SK-N-DZ (cell line): ENCODE measurements around a stretch of chr4.

DNA sequence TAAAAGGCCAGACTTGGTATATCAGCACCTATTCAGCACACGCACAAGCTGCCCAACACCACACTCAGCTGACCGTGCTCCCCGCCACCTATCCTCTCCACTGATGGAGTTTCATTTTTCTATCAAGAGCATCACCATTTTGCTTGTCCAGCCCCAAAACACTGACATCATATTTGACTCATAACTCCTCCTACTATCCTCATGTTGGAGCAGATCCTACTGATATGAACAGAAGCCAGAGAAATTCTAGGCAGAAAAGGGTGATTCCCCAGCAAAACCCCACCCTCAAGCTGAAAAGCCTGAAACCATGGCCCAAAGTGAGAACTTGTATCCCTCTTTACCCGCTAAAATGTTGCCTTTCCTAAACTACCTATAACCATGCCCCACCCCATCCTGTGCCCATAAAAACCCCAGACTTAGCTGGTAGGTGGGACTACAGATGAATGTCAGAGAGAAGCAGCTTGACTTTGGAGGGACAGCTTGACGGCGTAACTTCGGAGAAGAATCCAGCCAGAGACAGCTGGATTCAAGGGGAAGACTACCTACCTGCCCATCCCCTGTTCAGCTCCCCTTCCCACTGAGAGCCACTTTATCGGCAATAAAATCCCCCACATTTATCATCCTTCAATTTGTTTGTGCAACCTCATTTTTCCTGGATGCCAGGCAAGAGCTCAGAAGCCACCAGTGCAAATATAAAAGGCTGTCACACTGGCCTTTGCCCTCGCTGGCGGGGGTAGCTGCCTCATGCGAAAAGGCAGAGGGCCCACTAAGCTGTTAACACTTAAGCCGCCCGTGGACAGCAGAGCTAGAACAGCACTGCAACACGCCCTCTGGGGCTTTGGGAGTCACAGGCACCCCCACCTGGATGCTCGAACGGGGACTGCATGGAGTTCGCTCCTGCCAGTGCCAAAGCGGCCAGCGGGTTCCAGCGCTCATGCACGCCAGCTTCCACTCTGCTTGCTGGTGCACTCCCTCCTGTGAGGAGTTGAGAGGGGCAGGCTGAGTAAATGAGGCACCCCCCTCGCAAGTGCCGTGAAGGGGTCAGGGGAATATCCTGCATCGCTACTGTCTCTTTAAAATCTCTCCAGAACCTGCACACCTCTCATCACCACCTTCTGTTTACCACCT, 99.8 kb downstream of the SORBS2 start:
RAMPAGE:
- cytosol, long total RNA: no peak
- nucleus, long total RNA: no peak

DNA sequence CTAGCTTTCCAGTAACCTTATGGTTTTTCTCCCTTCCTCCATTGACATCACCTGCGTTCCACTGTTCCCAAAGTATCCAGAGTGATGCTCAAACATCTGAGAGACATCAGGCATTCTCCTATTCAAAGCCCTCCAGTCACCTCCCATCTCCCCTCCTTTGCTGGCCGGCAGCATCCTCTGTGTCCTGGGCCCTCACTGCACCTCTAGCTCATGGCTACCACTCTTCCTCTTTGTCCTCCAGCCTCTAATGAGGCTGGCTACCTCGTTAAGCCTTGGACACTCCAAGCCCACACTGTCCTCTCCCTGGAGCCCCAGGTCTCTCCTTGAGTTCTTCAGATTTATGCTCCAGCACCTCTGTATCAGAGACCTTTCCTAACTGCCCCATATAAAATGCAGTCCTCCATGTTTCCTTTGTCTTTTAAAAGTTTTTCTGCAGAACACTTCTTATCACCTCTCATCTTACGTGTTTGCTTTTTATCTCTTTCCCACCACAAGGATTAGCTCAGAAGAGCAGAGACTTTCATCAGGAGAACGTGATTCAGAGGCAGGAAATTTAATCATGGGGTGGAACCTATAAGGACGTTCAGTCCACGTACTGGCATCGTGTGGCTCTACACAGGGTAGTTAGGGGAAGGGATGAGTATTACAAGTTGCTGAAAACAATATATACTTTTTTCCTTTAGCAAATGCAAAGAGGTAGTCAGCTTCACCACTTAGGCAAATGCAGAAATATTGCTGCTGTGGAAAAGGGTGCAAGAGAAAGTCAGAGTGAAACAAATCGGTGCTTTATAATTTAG, 98.9 kb downstream of the SORBS2 start:
RAMPAGE:
- cytosol, long total RNA: no peak
- nucleus, long total RNA: no peak

DNA sequence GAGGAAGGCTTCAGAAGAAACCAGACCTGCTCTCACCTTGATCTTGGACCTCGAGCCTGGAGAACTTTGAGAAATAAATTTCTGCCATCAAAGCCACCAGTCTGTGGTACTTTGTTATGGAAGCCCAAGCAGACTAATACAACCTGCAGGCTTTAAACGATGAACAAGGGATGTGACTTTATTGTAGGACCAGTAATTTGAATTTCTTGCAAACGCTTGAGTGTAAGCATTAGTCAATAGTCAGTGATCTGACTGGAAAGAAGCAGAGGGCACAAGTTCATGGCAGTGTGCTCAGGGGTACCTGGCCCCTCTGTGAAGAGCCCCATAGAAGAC, 64.8 kb downstream of the SORBS2 start:
RAMPAGE:
- cytosol, long total RNA: no peak
- nucleus, long total RNA: no peak

GRCh38 chr4:185761264-185762320, 50.4 kb downstream of the SORBS2 start:
RAMPAGE:
- cytosol, long total RNA: no peak
- nucleus, long total RNA: no peak

RAMPAGE:
- cytosol, long total RNA: no peak
- nucleus, long total RNA: no peak
These were observed 37.3 kb downstream of the SORBS2 start for GRCh38 chr4:185774706-185775180.

RAMPAGE:
- cytosol, long total RNA: no peak
- nucleus, long total RNA: no peak
These were observed 53.9 kb upstream of the SORBS2 start for GRCh38 chr4:185865678-185866464.

DNA sequence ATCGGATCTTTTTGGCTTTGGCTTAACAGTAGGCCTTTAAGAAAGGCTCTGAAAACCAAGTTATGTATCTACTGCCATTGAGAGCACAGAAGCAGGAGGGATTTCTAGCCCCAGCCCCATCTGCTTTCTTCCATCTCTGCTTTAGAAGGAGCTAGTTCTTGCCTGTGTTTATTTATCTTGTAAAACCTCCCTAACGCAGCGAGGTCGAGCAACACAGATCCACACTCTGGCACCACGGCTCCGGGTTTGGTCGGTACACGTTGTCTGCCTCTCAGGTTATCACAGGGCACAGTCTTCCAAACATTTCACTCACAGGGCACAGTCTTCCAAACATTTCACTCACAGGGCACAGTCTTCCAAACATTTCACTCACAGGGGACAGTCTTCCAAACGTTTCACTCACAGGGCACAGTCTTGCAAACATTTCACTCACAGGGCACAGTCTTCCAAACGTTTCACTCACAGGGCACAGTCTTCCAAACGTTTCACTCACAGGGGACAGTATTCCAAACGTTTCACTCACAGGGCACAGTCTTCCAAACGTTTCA, 69.7 kb upstream of the TLR3 start:
RAMPAGE:
- cytosol, long total RNA: no peak
- nucleus, long total RNA: no peak

RAMPAGE:
- cytosol, long total RNA: no peak
- nucleus, long total RNA: no peak
These were observed 42.3 kb upstream of the TLR3 start for GRCh38 chr4:186026678-186026993.

DNA sequence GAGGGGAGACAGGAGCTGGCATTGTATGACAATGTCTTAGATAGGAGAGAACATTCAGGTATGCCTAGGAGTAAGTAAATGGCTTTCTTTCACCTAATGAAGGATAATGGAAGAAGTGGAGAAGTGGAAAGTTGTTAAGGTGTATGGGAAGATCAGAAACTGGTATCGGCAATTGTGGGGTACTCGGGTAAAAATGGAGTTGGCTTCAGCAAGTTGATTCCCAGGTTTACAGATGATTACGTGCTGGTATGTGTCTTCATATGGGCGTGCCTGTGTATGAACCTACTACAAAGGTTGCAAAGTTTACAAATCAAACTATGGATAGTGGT, 674 bp downstream of the TLR3 start:
RAMPAGE:
- cytosol, long total RNA: no peak
- nucleus, long total RNA: no peak

RAMPAGE:
- cytosol, long total RNA: no peak
- nucleus, long total RNA: no peak
These were observed 934 bp upstream of the CYP4V2 start for GRCh38 chr4:186190380-186190885.

DNA sequence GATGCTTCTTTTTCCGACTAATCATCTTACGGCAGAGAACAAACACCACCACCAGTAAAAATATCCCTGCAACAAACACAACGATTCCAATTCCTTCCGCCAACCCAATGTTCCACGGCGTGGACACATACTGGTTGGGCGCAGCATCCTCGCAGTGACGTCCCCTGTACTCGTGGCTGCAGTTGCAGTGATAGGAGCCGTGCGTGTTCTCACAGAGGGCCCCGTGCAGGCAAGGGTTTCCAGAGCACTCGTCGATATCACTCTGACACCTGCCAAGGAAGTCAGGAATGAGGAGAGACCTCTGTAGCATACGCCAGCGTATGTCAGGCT, 41.5 kb upstream of the MTNR1A start:
RAMPAGE:
- cytosol, long total RNA: no peak
- nucleus, long total RNA: no peak

RAMPAGE:
- cytosol, long total RNA: no peak
- nucleus, long total RNA: no peak
These were observed 61.5 kb upstream of the MTNR1A start for GRCh38 chr4:186616821-186617369.

GRCh38 chr4:186722764-186723456, 746 bp downstream of the FAT1 start:
RAMPAGE:
- cytosol, long total RNA: no peak
- nucleus, long total RNA: no peak

GRCh38 chr4:186725789-186726435, 2.3 kb upstream of the FAT1 start:
RAMPAGE:
- cytosol, long total RNA: no peak
- nucleus, long total RNA: no peak

DNA sequence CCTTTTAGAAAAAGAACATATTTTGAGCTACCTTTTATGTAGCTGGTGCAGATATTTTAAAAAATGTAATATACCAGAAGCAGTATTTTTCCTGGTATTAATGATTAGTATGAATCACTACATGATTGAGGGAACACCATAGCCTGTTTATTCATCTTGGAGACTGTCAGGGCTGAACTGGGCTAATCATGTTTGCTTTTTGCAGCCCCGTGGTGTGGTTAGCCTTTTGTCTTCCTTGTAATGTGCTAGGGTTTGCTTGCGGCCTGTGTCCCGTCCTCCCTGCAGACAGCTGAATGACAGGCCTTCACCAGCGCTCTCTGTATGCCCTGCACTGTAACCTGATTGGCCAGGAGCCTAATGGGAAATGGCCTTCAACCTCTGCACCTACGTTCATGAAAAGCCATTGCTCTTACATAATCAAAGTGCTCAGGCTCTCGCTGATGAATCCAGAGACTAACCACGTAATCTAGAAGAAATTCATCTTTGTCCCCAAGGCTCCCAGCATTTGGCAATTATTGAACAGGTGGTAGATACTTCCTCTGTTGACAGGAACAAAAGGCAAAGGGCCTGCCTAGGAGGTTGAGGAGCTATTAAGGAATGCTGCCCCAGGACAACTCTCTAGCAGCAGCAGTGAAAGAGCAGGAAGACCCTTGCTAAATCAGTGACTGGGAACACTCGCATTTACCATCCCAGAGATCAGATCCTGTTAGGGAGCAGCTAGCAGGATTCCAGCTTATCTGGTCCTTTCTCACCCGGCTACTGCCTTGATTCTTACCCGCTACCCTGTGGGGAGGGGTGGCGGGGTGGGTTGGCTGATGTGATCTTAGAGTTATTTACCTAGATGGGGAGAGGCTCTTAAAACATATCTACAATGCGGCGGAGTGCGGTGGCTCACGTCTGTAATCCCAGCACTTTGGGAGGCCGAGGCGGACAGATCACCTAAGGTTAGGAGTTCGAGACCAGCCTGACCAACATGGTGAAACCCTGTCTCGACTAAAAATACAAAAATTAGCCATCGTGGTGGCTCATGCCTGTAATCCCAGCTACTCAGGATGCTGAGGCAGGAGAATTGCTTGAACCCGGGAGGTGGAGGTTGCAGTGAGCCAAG, 42.3 kb upstream of the FAT1 start:
RAMPAGE:
- cytosol, long total RNA: no peak
- nucleus, long total RNA: no peak

DNA sequence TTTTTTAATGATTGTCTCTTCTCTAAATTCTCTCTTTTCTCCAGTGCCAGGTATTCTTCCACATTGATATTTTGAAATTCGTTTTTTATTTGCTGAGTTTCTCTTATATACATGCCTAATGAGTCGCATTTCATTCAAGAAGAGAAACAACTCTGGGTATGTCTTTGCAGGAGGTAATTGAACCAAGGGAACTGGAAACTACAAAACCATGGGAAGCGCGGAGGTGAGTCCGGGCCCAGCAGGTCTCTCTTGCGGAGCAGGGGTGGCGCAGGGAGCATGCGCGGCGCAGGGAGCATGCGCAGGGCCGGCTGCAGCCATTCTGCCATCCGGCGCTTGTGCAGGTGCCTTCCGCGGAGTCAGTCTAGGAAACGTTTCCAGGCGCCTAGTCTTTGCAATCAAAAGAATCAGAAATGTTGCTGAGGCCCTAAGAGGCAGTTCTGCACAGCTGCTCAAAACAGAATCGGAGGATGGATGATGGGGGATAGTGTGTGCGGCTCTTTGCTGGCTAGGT, 433.7 kb upstream of the FAT1 start:
RAMPAGE:
- cytosol, long total RNA: no peak
- nucleus, long total RNA: no peak

DNA sequence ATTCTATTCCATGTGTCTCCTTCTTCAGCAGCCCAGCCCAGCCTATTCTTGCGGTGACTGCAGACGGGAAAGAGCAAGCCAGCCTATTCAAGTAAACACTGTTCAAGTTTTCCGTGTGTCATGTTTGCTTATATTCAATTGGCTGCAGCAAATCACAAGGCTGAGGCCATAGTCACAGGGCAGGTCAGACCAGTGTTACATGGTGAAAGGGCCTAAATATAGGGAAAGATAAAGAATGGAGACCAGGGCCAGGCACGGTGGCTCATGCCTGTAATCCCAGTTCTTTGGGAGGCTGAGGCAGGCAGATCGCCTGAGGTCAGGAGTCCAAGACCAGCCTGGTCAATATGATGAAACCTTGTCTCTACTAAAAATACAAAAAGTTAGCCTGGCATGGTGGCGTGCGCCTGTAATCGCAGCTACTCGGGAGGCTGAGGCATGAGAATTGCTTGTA, 615.2 kb upstream of the ZFP42 start:
RAMPAGE:
- cytosol, long total RNA: no peak
- nucleus, long total RNA: no peak

DNA sequence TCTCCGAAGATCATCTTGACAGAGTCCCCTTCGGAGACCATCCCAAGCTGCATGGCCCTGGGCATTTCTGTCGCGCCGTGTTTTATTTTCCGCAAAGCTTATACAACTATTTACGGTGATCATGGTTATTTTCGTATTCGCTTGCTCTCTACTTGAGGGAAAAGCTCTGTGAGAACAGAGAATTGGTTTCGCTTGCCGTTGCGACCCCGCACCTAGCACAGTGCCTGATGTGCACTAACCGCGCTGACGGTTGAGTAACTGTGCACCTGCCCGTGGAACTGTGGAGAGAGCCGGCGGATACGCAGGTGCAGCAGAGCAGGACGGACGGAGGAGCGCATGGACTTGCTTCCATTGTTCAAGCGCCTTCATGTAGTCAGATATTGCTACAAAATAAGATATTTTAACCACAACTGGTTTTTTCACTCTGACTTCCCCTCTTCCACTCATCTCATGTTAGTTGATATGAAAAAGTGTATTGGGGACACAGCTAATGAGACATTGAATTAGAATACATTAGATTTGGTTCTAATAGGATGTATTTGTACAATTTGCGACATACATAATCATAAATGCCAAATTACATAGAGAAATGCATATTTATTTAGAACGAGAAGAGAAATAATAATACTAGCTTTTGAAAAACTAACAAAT, 416.2 kb downstream of the TRIML1 start:
RAMPAGE:
- cytosol, long total RNA: no peak
- nucleus, long total RNA: no peak

DNA sequence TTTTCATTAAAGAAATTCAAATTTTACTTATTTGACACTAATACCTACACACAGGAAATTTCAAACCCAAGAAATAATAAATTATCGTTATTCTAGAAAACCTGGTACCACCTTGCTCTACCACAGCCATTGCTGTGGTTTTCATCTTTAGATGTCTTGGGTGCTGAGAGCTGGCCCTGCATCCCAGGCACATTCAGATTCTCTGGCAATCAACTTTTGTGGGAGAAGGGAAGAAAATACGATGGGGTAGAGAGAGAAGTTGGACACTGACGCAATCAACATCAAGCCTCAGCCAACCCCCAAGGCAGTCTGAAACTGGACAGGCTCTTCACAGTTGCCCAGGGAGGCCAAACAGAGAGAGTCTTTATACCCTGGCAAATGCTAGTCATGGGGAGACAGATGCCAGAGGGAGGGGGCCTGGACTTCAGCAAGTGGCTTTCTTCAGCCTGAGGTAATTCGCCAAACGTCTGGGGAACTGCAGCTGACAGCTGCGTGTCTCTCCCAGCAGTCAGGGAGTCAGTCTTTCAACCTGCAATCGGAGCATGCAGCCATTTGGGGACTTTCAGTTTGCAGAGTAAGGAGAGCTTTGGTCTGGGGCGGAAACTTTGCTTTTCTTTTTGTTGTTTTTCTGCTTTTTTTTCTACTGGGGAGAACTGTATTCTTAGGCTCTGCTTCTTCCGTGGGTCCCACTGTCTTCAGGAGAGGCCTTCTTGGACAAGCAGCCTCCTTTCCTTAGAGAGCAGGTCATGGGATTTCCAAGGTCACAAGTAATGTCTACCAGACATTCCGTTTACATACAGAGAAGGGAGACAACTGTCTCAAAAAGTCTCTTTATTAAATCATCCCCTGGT, 521.6 kb downstream of the TRIML1 start:
RAMPAGE:
- cytosol, long total RNA: no peak
- nucleus, long total RNA: no peak

GRCh38 chr4:190014727-190015287, 12.2 kb downstream of the FRG2 start:
RAMPAGE:
- cytosol, long total RNA: no peak
- nucleus, long total RNA: no peak